Endometrial microvascular endothelial cells (primary cell): ENCODE results near the genes CENPI, GPRASP1, RAB40AL, PLP1, ZCCHC18 and TEX13A.

DNA sequence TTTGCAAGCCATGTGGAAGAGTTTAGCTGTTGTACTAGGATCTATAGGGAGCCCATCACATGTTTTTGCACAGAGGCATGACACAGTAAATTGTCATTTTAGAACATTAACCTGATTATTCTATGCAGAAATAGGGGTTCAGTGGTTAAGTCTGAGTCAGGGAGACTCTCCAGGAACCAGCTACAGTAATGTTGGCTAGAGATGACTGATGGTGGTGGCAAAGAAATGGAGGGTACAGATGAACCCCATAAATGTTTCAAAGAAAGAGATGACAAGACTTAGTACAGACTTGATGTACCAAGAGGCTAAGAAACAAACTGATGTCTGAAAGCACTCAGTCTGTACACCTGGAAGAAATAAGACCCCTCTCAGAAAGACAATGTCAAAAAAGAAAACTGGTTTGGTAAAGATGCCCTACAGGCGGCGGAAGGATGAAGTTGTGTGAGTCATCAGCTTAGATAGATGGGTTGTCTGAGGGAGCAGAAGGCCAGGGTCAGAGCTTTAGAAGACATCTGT is 8.0 kb downstream of the SRPX2 start:
- RAMPAGE, long total RNA: no peak

- RAMPAGE, long total RNA: no peak
These were observed 11.3 kb upstream of the SYTL4 start for GRCh38 chrX:100743128-100743698.

DNA sequence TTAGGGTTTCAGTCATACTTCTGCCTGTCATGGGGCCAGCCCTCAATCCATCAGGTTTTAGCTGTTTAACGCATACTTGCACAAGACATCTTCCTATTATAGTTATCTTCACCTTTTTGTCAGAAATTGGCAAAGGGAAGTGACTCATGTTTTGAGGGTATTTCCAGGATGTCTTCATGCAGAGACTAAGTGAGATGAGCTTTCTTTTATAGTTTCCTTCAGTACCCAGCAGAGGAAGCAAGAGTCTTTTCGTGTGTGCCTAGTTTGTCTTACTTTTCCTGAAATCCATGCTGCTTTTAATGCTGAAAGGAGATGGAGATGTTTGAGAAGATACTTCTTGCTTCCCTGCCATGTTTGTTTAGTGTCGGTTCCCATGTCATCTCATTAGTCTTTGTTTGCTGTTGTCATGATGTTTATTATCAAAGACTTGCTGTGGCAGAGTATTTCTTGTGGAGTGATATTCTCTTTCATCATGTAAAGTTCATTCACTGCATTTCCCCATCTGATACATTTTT is 9.6 kb downstream of the CSTF2 start:
- RAMPAGE, long total RNA: no peak

DNA sequence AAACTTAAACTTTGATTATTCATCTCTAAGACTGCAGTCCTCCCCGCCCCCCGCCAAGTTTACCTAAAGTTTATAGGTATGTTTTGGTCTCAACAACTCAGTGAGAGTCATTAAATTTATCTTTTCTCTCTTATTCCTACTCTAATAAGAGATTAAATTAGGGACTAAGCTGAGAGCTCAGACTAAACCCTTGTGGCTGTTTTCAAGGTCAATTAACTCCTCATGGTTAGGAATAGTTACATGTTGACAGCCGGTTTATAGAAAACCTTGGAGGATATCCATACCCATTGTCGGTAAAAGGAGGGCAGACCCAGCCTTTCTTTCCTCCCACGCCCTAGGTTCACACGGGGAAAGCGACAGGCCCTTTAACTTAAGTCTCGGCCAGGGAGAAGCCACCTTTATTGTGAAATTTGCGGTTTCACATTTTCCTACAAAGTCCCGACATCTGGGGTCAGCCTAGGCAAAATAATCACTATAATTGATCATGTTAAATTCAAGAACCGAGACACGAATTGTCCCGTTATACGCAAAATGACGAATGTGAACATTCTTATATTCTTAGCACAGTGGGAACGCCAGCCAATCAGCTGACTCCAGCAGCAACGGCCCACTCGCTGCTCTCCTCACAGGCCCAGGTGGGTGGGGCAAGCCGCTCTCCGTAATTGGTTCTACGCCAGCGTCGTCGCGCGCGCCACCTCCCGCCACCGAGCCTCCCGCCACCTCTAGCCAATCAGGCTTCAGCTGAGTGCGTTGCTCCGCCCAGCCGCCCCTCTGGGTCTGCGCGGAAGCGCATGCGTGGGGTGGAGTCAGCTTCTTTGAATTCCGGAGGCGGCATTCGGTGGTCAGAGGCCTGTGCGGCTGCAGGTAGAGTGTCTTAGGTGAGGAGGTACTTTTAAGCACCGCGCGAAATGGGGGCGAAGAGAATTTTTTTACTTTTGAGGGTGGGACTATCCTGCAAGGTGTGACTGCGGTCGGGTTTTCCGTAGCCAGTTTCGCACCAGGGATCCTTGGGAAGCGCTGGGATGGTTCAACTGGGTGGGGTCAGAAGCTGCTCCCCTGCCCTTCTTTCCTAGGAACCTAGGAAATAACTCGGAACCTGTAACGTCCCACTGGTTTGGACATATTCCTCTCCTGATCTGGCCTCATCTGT is at the start of gene CENPI:
Gene CENPI (plus strand): TSS at position 834 of the 1,150 bp plus-strand sequence.
- RAMPAGE, long total RNA: start-site peak on the plus strand centred at position 820 of the sequence, 23 bp wide, 24 and 27 reads in 2 replicates

DNA sequence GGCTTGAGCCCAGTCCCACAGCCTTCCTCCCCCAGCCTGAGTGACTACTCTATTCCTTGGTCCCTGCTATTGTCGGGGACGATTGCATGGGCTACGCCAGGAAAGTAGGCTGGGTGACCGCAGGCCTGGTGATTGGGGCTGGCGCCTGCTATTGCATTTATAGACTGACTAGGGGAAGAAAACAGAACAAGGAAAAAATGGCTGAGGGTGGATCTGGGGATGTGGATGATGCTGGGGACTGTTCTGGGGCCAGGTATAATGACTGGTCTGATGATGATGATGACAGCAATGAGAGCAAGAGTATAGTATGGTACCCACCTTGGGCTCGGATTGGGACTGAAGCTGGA is 1.9 kb downstream of the ARMCX3 start:
- RAMPAGE, long total RNA: no peak

DNA sequence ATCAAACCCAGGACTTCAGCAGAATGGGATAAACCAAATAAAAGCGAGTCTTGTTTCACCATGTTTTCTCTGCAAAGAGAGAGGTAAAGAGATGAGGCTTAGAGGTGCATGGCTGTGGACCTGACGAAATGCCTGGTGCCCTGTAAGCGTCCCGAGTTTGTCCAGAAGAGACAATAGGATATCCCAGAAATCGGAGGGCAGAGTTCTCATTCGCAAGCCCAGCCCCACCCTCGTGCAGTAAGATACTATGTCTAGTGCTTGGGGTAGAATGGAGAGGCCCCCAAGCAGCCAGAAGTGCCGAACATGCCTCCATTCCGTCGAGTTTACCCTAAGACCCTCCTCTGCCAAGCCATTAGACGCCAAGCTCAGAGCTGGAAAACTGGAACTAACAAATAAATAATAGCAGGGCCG is 735 bp downstream of the TMSB15A start:
- RAMPAGE, long total RNA: no peak

GRCh38 chrX:102651103-102651648 is at the start of gene GPRASP1:
TSS of gene GPRASP1 (plus strand) at chrX:102651483.
- RAMPAGE, long total RNA: no peak

DNA sequence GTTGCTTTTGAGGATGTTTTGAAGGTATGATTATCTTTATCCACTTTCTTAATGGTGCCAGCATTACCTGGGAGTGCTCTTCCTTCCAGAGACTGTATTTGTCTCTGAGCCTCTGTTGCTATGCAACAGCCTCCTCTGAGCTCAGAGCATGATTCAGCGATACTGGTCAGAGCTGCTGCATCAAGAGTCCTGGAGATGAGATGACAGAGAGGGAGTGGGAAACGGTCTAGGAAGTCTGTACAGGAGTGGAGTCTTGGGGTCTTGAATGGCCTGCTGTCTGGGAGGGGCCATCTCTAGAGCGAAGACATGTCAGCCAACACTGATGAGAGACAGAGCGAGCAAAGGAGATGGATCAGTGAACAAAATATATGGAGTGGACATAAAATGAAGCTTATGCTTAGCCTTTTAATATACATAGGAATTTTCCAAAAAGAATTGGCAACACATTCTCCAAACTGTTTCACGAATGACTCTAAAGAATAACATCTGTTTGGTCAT is 104.3 kb upstream of the RAB40AL start:
- RAMPAGE, long total RNA: no peak

DNA sequence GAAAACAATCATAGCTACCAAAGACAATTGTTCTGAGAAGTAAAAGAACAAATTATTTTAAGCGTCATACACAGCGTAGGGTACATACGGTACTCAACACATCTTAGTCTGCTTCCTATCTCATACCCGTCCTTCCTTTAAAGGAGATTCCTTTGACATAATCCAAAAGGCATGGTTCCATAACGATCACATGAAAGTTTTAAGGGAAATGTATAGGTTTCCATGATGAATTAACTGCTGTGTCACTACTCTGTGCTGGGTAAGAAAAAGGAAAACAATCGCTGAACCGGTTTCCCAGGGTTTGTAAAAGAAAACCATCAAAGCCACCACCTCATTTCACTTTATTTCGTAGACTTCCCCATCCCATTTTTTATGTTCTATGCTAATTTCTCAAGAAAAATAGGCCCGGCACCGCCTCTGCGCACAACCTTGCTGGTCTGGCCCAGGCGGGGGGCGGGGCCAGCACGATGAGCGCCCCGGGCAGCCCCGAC is at the start of gene RAB40AL:
Gene RAB40AL (plus strand): TSS at position 421 of the 491 bp plus-strand sequence.
- RAMPAGE, long total RNA: no peak

GRCh38 chrX:103361714-103362324 is 5.5 kb downstream of the TCEAL9 start:
- RAMPAGE, long total RNA: no peak

GRCh38 chrX:103377392-103378150 is 1.2 kb downstream of the BEX3 start:
- RAMPAGE, long total RNA: no peak

- RAMPAGE, long total RNA: no peak
These were observed 1.3 kb downstream of the TCEAL4 start for GRCh38 chrX:103586287-103587339.

GRCh38 chrX:103623891-103624375 is 4.8 kb upstream of the TCEAL1 start:
- RAMPAGE, long total RNA: no peak

DNA sequence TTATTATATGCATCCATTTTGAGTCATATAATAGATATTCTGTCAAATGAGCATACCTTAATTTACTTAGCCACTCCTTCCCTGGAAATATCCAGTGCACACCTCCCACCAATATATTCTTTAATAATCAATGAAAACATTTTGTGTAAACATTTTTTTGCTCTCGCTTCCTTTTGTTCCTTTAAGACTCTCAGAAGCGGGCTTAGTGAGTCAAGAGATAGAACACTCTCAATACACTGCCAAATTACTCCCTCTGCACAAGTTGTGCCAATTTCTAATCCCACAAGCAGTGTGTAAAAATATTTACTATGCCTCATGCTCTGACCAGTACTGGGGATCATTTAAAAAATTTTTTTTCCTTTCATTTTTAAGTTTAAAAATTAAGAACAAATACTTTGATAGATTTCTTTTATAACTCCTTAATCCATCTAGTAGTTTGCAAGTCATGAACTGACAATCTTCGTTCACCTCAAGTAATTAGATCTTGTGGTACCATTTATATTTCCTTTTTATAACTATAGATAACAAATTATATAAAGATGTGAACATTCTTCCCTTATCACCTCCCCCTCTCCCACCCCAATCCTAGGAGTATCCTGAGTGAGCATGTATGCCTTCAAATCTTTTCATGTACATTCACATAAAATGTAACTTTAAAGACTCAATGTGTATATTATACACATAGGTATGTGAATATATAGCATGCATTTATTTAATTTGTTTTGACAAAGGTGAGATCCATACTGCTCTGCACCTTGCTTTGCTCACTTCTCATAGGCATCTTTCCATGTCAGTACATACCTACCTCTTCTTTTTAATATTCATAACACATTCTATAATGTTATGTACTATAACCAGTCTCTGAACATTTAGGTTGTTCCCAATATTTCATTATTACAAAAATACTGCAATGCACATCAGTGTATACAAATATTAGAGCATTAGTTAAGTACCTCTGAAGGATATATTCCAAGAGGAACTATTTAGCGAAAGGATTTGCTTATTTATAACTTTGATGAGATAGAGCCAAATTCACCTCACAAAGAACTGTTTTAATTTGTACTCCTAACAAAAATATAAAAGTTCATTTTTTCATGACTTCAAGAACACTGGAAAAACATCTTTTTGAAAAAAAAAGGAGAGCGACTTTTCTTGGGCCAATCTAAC is 4.7 kb downstream of the MORF4L2 start:
- RAMPAGE, long total RNA: no peak

- RAMPAGE, long total RNA: no peak
These were observed 9.9 kb upstream of the PLP1 start for GRCh38 chrX:103766778-103767179.

- RAMPAGE, long total RNA: no peak
These were observed at the start of gene PLP1 for GRCh38 chrX:103776491-103777197. TSS of gene PLP1 (plus strand) at chrX:103776840.

- RAMPAGE, long total RNA: no peak
These were observed 1.3 kb upstream of the ZCCHC18 start for GRCh38 chrX:104111119-104111318.

GRCh38 chrX:104112127-104113117 is at the start of gene ZCCHC18:
TSS of gene ZCCHC18 (plus strand) at chrX:104112523.
- RAMPAGE, long total RNA: no peak

- RAMPAGE, long total RNA: no peak
These were observed 971 bp downstream of the ZCCHC18 start for GRCh38 chrX:104113139-104113848.

DNA sequence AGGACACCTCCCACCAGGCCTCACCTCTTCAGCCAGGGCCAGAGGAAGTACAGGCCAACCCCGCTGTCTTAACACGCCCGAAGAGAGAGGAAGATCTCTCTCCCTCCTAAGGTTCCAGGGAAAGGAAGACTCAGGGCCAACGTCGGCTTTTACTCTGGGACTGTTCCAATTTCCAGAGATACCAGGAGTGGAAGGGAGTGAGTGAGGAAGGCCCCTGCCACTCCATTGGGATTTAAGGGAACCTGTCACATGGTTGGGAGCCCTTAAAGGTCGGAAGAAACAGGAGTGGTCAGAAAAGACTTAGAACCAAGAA is at the start of gene TEX13A:
Gene TEX13A (minus strand): TSS at position 124 of the 313 bp plus-strand sequence.
- RAMPAGE, long total RNA: no peak